Colonic mucosa (tissue), 1 donor: Measurements from ENCODE around the gene ODF2L.

GRCh38 chr1:85427243-85427651, 37.7 kb downstream of the DDAH1 start:
- PRO-cap = no peak

- PRO-cap = no peak
Measured at GRCh38 chr1:85471046-85471353, 6.0 kb upstream of the DDAH1 start.

DNA sequence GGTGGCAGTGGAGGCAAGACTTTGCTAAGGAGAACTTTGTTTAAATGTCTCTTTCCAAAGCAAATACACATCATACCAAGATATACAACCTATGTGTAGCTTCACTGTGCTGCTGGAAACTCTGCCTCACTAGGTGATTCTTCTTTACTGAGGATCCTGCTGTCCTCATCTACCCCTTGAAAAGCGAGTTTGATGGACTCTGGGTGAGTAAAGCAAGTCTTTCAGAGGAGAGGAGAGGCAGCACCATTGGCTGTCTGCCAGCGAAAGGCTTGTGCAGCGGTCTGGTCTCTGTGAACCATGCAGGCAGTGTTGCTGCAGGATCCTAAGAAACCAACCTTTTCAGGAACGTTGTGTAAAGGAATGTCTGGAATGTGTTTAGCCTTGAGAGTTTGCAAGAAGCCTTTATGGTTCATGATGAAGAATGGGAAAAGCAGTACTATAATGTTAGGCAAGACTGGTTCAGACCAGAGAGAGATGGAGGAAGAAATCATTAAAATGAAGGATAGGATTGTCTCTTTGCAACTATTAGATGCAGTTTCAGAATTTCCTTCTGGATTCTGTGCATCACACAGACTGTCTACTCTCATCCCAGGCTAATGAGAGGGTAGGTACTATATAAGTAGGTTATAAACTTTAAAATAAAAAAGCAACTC, 53.4 kb upstream of the CCN1 start:
- PRO-cap = no peak

DNA sequence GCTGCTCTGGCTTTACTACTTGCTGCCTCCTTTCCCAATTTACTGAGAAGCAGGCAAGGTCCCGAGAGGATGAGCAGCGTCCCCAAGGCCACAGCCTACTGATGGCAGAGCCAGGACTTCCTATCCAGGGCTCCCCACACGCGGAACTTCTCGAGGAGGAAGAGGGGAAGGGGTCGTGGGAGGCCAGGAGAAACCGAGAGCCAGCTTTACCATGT, 4.4 kb upstream of the CCN1 start:
- PRO-cap = unidirectional peak, plus-strand start at position 42 of the sequence

GRCh38 chr1:85629543-85630132, 49.1 kb downstream of the CCN1 start:
- PRO-cap = no peak

- PRO-cap = no peak
Measured at GRCh38 chr1:85830687-85831361, 122.6 kb upstream of the ZNHIT6 start.

DNA sequence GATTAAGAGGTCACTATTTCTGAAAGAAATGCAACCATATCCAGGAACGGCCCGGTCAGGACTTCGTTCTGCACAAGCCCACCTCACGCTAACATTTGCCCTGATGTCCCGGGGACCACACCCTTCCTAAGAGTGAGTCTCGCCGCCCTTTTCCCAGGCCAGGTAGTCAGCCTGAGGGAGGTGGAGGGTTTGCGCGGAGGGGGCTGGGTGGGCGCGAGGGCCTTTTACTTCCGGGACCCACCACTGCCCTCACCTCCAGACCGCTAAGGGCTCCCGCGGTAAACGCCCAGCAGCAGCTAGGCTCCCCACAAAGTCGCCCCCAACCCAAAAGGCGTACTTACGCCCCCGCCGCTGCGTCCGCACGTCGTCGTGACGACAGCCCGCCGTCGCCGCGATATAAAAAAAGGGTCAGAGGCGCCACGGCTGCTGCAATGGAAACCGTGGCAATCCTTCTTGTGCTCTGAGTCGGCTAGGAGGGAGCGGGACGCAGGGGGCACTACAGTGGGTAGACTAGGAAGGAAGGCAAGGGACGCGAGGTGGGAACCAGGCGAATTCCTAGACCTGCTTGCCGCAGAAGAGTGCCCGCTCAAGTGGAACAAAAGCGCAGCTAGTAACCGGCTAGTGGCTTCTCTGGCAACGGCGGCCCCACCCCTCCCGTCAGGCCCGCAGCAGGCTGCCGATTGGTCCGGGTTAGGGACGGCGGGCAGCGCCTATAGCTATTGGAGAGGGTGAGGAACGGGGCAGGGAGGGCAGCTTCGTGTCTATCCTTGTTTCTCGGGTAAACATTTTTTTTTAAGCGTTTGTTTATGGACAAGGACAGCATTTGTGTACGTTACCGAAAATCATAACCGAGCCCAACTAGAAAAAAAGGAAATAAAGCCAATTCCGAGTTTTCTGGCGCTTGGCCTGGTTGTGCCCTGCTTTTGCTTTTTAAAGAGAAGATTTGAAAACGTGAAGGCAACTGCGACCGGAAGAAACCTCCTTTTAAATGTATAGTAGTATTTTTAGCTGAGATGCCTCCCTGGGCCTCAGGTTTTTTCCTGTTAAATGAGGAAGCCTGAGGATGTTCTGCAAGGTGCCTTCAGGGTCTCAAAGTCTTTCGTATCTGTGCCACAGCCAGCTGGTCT, at the start of gene ODF2L:
ODF2L (minus strand) TSS at position 632 of the 1,127 bp plus-strand sequence.
- PRO-cap = bidirectional peak, plus-strand start at position 731 of the sequence, minus-strand start at position 592 of the sequence

GRCh38 chr1:86773575-86774797, 69.6 kb downstream of the SH3GLB1 start:
- PRO-cap = no peak

- PRO-cap = bidirectional peak, plus-strand start at chr1:86915426, minus-strand start at chr1:86915325; bidirectional peak, plus-strand start at chr1:86915724, minus-strand start at chr1:86915655
Measured at GRCh38 chr1:86915016-86915861, 804 bp downstream of the HS2ST1 start.

DNA sequence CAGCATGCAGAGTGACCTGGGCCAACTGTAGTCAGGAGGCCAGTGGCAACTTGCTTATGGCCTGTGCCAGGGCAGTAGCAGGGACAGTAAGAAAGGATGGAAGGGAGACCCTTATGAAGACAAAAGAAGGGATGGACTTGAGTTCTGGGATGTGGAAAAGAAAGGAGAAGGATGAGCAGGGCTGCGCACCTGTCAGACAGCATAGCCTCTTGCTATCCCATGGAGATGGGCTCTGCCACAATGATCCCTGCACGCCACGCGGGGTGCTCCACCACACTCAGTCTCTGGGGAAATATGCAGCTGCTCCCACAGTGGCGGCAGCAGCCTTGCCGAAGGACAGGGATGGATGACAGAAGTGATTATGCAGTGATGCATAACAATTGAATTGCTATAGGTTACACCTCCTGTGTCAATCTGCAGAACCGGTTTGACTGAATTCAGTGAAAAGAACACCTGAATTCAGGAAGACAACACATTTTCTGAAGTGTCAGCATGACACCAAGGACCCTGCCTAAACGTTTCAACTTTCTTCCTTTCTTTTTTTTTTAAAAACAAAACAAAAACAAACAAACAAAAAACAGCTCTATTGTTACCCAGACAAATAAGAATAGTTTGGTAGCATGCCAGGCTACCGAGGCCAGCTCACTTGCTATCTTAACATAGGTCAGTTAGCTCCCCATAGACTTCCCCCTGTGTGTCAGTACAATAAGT, 127.8 kb upstream of the LMO4 start:
- PRO-cap = no peak

DNA sequence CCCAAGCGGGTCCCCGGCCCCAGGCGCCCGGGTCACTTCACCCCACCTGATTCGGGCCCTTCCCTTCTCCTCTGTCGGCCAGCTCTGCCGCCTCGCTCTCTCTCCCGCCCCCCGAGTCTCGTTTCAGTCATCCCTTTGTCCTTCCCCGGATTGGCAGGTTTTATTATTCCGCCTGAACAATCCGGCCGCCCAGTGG, 559 bp upstream of the LMO4 start:
- PRO-cap = bidirectional peak, plus-strand start outside the sequence, minus-strand start at position 113 of the sequence

DNA sequence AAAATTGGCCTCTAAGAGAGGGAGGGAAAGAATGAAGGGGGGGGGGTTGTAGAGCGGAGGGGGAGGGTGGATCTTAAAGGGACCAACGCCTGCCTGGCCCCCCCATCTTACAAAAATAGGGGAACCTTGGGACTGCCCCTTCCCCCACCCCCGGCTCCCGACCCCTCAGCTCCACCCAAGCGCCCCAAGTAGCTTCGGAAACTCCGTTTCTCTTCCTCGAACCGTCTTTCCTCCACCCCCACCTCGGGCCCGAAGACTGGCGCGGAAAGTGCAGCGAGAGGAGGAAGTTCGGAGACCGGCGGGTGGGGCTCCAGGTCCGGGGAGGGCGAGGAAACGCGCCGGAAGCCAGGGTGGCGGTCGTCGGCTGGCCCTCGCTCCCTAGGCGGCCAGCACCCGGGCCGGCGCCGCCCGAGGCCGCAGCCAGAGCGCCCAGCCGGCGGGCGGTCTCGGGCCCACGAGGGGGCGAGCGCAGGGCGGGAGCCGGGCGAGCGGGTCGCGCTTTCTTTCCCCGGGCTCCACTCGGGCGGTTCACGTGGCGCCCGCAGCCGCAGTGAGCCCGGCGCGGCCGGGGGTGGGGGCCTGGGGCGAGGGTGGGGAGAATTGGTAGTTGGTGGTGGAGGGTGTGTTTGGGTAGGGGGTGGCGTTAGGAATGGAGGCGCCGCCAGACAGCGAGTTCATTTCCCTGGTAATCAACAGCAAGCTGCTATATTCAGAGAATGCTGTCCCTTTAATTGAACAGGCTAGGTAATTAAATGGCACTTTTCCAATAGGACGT, 6.5 kb downstream of the LMO4 start:
- PRO-cap = bidirectional peak, plus-strand start at position 313 of the sequence, minus-strand start at position 251 of the sequence; unidirectional peak, minus-strand start at position 525 of the sequence

- PRO-cap = no peak
Measured at GRCh38 chr1:87826574-87827000, 497.9 kb downstream of the LMO4 start.

- PRO-cap = unidirectional peak, minus-strand start at chr1:88175729
Measured at GRCh38 chr1:88175445-88176343, 508.4 kb upstream of the PKN2 start.

GRCh38 chr1:88327504-88328336, 356.4 kb upstream of the PKN2 start:
- PRO-cap = no peak

- PRO-cap = unidirectional peak, minus-strand start at chr1:89279287
Measured at GRCh38 chr1:89279133-89279705, 6.6 kb upstream of the GBP5 start.

DNA sequence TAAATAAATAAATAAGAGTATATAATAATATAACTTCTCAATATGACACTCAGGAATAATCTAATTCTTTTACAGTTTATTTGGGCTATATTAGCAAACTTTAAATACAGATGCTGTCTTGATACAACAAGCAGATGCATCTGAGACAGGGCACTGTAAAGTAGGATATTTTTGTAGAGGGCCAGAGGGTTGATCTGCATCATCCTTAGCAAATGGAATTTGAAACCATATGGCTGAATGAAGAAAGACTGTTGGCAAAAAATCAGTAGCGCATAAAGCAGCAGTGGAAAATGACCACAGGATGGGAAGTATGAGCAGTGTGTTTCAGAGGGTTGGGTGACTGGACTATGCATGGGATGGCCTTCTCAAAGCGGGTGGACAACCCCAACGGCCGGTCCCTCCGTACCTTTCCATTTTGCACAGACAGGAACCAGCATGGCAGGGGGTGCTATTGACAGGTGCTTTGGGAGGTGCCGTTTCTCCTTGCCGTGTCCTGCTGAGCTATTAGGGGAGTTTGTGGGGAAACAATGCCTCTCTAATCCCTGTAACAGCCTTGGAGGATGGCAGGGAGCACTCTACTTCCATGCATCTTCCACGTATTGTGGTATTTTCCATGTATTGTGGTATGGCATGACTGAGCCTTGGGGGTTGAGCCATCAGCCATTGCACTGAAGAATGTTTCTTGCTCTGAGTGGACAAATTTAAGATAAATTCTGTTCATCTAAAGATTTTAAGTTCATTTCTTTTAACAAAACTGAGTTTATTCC, 5.9 kb downstream of the LRRC8B start:
- PRO-cap = no peak

DNA sequence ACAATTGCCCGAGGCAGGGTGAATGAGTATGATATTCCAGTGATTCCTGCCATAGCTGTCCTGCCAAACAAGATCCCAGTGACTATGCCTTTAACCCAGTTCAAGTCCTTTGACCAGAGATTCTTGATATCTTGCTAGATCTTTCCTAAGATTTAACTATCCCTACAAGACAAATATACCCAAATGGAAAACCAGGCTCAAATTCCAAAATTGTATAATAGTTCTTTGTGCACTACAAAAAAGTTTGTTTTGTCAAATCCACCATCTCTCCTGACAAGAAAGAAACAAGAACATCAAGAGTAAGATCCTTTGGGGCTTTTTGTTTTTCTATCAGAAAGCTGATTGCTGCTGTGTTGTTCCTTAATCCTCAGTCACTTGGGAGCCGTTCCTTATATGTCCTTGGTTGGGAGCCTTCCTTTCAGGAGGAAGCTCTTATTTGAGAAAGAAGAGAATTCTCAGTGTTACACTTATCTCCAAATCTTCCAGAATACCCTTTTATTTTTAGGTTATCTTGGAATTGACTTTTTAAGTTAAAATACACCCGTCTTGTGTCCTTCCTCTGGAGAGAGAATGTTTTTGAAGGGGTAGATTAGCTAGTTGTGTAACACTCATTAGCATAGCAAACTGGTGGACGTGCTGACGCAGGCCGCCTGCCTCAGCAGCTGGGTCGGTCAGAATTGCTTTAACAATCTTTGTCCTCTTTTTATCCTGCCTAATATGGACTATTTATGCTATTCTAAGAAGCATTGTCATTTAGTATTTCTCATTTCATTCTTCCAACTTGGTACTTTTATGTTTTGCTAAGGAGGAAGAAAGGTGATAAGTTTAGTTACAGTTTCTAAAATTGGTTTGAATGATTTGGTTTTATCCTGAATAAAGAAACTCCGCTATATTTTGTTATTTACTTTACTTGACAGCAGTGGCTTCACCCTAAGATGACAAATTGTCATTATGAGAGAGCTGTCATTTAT, 42.1 kb downstream of the LRRC8B start:
- PRO-cap = no peak

DNA sequence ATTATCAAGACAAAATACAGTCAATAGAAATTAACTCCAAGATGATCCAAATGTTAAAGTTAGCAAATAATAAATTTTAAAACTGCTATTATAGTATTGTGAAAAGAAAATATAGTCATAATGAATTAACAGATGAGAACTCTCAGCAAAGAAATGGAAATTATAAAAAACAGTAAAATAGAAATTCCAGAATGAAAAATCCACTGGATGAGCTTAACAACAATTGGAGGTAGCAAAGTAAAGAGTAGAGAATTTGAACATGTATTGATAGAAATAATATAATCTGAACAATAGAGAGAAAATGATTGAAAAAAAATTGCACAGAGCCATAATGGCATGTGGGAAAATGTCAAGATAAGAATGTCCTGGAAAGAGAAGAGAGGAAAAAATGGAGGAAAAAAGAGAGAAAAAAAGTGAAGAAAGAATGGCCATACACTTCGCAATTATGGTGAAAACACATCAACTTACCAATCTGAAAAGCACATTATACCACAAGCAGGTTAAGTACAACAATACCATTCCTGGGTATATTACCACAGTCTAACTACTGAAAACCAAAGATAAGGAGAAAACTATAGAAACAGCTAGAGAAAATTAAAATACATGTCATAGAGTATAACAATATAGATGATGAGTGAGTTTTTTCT, 12.2 kb downstream of the LRRC8C start:
- PRO-cap = no peak

GRCh38 chr1:89843283-89844292, 22.8 kb downstream of the LRRC8D start:
- PRO-cap = bidirectional peak, plus-strand start at chr1:89843469, minus-strand start at chr1:89843334; bidirectional peak, plus-strand start at chr1:89843838, minus-strand start at chr1:89843905; bidirectional peak, plus-strand start at chr1:89844025, minus-strand start at chr1:89844034